Peyer's patch (tissue), 4 donors: ENCODE measurements around a stretch of chr5.

DNA sequence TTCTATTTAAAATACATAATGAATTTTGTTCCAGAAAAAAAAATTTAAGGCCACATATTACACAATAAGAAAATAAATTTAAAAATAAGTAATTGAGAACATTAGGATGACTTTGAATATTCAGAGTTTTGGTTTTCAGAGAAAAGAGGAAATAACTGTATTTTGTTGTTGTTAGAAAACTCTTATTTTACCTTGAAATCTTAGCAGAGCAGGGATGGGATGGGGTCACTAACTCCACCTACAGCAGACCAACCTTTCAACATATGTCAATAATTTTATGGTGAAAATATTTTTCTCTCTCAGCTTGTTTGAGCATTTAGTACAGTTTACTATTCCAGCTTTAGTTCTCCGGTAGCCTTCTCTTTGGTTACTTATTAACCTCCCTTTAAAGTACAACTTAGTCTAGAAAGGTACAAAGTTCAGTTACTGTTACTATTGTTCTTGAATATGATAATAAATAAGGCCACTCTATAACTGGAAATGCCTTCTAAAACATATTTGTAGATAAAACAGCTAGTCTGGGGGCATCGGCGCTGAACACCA, 233.4 kb downstream of the PCSK1 start:
- PRO-cap = no peak
- RAMPAGE, long total RNA, 4 experiments = no peak in any of the 4 experiments

DNA sequence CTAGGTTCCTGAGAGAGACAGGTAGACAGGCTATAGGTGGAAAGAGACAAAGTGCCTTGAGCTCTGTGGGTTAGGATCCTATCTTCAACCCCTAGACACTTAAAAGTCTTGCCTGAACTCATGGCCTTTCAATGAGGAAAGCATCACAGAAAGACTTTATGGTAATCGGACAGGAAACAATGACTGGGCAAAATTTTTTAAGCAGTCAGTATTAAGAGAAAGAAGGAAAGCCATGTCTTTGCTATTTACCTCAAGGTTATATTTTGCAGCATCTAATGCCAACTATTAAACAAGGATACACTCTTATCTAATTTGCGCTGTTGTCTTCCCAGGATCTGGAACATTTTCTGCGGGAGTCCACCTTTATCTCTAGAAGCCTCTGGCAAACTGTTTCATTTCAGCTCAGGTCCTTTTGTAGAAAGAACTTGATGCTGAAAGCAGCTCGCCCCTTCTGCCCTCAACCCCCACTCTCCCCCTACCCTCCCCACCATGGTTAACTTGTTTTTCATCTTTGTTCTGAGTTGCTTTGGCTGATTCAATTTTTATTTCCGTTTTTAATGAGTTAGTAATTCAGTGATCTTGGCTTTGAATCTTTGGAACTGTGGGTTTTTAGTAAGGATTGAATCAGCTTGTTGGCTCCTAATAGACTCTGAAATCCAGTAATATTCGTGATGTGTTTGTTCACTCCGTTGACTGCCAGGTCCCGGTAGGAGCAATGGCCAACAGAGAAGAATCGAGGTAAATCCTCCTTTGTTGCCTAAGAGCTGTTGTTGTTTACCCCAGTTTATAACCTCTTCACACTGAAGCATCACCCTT, 93.0 kb downstream of the PCSK1 start:
- PRO-cap = no peak
- RAMPAGE, long total RNA, 4 experiments = no peak in any of the 4 experiments

DNA sequence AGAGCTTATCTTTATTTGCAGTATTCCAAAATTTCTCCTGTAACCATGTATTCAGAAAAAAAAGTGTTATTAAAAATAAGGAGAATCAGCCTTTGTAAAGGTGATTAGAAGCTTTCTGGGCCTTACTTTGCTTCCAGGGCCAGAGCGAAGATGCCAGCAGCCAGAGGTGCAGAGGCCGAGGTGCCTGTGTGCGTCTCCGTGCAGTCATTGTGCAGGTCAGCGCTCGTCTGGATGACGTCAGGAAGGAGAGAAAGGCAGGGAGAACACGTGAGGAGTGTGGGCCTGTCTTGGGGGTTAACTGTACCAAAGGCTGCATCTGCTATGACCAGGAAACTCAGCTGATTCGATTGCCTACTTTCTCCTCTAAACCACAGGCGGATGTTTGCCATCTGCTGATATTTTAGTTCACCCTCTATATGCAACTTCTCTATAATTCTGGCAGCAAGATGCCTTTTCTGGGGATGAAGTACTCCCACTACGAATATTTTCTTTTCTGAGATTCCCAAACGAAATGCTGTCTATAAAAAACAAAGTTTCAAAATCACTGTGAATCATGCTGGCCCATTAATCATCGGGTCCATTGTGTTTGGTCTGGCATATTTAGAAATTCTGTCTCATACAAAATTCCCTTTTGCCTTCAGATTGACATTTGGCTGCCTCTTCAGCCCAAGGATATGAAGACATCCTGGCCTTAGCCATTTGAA, 24.8 kb downstream of the PCSK1 start:
- PRO-cap = no peak
- RAMPAGE, long total RNA, 4 experiments = no peak in any of the 4 experiments

DNA sequence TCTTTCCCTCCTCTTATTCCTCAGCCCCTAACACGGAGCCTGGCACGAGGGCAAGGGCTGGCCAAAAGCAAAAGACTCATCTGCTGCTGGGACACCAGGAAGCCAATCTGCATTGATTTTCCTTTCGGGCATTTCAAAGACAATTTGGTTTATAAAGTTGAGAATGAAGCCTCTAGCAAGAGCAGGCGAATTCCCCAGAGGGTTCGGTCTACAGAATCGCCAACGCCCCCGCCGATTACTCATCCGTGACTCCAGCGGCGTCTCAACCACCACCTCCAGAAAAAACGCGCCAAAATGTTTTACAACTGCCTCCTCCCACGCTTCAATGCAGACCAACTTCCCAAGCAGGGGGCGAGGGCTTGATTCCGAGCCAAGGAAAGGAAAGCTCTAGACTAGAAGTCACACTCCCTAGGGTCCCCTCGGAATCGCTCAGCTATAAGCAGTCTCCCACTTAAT, 1.5 kb downstream of the PCSK1 start:
- PRO-cap = no peak
- RAMPAGE, long total RNA, 4 experiments = no peak in any of the 4 experiments

- PRO-cap = no peak
- RAMPAGE, long total RNA, 4 experiments = no peak in any of the 4 experiments
Measured at GRCh38 chr5:96584576-96585082, 77.5 kb upstream of the CAST start.

- PRO-cap = bidirectional peak, plus-strand start at chr5:96703470, minus-strand start at chr5:96703367; unidirectional peak, minus-strand start at chr5:96703853
- RAMPAGE, long total RNA, 4 experiments = no peak in any of the 4 experiments
Measured at GRCh38 chr5:96702956-96704010, 41.1 kb downstream of the CAST start.

DNA sequence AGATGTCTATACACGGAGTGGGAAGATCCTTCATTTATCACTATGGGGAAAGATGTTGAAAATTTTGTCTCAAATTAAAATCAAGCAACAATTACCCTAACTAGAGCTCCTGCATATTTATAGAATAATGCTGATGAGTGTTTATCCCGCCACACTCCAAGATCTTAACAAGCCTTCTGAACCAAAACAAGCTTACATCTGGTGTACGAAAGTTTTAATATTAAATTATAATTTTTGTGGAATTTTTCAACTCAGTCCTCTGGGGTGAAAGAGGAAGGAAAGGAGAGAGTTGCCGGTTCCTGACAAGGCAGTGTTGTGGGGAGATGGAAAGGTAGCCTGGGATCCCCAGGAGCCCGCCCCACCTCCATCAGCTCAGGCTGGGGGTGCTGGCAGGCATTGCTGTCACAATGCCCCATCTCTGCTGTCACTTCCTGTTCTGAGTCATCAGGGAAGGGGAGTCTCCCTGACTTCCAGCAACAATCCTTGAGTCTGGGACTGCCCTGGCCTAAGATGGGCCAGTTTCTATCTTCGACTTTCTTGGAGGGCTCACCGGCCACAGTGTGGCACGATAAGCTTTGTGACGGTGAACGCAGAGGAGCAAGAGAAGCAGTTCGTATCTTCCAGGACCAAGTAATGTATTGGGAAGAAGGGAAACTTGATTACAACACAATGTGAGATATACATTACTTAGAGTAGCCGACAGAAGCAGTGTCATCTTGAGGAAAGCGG, 64.5 kb downstream of the ERAP1 start:
- PRO-cap = no peak
- RAMPAGE, long total RNA, 4 experiments = no peak in any of the 4 experiments

GRCh38 chr5:96885632-96886481, 9.6 kb downstream of the ERAP2 start:
- PRO-cap = unidirectional peak, minus-strand start at chr5:96886107
- RAMPAGE, long total RNA, 4 experiments = no peak in any of the 4 experiments

DNA sequence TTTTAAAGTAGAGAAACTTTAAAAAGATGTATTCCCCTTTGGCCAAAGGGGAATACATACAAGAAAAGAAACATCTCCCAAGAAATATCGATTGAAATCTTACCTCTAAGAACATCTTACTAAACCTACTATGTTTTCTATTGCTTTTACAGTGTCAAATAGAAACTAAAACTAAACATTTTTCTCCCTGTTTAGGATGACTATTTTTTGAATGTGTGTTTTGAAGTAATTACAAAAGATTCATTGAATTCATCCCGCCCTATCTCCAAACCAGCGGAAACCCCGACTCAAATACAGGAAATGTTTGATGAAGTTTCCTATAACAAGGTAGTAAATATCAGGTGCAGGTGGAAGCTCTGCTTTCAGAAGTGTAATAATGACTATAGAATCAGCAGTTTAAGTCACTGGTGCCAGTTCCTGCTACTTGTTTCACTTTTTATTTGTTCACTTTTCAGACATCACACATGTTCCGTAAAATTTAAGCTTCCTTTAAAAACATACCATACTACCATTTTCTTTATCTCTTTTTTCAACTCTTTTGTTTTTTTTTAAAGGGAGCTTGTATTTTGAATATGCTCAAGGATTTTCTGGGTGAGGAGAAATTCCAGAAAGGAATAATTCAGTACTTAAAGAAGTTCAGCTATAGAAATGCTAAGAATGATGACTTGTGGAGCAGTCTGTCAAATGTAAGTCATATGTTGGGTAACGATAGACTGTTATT, 20.0 kb downstream of the ERAP2 start:
- PRO-cap = no peak
- RAMPAGE, long total RNA, 4 experiments = no peak in any of the 4 experiments

- PRO-cap = no peak
- RAMPAGE, long total RNA, 4 experiments = no peak in any of the 4 experiments
Measured at GRCh38 chr5:98309577-98310369, 463.7 kb upstream of the RGMB start.

GRCh38 chr5:98900313-98901627, 28.0 kb downstream of the CHD1 start:
- PRO-cap = no peak
- RAMPAGE, long total RNA, 4 experiments = start-site peak on the minus strand in 1 of 4 experiments, at chr5:98900943-98900955 at its widest, 17 reads per replicate

DNA sequence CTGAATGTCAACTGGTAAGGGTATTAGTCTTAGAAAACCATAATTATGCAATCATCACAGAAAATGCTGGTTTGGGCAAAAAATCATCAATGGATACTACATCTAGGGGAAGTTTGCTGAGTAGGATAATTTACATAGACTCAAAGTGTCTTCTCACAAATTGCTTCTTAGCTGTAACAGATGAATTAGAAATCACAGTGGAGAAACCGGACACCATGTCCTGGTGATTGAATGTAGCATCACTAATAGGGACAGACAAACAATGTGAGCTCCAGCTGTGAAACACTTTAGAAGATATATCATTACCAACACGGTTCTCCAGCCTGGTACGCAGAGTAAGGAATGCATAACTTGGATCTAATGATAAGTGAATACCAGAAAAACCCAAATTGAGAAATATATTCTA, 17.4 kb downstream of the CHD1 start:
- PRO-cap = no peak
- RAMPAGE, long total RNA, 4 experiments = no peak in any of the 4 experiments

DNA sequence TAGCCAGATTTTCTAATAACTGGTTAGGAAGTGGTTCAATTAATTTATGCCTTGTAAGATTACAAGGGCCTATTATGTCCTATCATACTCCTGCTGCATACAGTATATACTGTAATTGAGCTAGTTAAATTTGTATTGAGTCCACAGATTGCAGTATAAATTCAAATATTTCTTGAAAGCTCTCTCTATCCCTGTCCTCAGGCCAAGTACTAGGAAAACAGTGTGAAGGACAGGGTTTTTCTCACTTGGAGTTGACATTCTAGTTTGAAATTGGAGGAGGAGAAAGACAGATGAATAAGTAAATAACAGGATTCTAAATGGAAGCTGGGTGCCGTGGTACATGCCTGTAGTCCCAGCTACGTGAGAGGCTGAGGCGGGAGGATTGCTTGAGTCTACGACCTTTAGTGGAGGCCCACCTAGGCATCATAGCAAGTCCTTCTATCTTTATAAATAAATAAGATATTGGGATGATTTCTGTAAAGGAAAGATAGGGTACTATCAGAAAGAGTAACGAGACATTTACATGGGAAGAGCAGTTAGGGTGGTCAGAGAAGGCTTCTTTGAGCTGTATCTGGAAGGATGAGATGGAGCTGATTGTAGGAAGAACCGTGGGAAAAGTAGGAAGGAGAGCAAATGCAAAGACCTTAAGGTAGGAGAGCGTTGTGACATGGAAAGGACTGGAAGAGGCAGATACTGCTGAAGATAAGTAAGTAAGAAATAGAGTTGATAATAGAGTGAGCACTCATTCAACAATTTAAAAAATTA, 10.4 kb upstream of the CHD1 start:
- PRO-cap = no peak
- RAMPAGE, long total RNA, 4 experiments = no peak in any of the 4 experiments

DNA sequence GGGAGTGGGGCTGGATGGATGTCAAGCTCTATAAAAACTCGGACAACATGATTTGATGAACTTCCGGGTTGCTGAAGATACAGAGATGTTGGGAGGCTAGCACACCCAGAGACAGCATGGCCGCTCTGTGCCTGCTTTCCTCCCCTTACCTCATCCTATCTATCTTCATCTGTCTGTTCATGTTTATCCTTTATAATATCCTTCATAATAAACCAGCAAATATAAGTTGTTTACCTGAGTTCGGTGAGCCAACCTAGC, 18.7 kb upstream of the CHD1 start:
- PRO-cap = unidirectional peak, plus-strand start at position 82 of the sequence
- RAMPAGE, long total RNA, 4 experiments = no peak in any of the 4 experiments

DNA sequence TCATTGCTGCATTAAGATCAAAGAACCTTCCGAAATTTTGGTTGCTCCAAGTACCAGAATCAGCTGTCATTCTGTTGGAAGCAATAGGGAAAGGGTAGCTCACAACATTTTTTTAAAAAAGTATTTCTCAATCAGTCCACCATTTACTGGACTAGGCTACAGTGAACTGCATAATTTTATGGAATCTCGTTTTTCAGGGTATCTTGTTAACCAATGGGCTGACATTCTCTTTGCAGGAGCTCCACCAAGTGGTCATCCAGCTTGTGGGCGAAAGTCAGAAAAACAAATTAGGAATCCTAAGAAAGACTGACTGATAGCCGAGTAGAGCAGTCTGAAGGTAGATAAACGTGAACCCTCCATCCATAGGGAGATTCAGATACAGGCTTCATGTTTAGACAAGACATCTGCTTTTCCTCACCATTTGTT, 103.6 kb upstream of the CHD1 start:
- PRO-cap = no peak
- RAMPAGE, long total RNA, 4 experiments = no peak in any of the 4 experiments

- PRO-cap = no peak
- RAMPAGE, long total RNA, 4 experiments = no peak in any of the 4 experiments
Measured at GRCh38 chr5:99037799-99038291, 109.0 kb upstream of the CHD1 start.

DNA sequence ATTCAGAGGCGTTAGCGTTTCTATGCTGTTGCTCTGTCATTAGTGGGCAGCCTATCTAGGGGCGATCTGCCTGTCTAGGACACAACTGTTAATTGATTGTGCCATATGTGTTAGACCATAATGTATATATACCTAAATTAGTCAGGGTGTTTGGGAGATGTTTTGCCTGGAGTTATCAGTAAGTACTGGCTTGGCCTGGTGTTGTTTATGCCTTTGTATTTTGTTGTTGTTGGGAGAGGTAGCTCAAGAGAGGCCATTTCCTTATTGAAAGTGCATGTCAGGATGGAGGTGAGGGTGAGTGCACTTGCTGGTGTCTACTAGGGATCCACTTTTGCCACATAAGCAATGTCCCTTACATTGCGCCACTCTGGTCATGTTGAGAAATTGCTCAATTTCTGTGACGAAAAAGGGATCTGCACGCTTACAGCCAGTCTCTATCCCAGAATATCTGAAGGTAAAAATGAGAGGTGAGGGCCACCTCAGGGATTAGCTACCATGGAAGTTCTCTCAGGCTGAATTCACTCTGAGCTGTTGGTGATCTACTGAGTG, 123.2 kb downstream of the ST8SIA4 start:
- PRO-cap = no peak
- RAMPAGE, long total RNA, 4 experiments = no peak in any of the 4 experiments

DNA sequence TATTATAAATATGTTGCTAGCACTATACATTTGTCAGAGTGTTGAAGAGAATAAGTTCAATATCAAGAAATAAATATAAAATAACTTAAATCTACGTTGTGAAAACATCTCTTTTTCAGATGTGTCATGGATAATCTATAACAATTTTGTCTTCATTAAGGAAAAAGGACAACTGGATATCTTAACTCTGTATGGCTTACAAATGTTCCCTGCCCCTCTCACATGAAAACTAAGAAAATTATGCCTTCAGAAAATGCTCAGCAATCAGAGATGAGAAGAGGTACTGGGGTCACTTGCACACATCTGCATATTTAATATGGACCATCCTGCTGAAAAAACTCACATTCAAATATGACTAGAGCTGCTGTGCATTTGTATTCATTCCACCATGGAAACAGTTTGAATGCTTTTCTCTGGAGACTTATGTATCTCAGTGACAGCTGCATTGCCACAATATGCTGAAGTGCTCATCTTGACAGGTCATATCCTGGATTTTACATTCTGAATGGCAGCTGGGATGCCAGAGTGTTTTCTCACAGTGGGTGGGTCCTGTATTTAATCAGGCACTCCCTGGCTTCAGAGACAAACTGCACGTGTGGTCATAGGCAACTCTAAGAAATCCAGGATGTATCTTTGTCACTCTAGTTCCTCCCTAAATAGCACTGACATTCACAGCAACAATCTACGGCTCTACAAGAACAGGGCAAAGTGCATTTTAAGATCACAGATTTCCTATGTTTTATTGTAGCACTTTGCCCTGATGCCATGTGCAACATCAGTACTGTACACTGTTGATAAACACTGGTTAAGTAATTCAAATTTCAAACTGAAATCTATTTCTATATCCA, 75.7 kb downstream of the ST8SIA4 start:
- PRO-cap = no peak
- RAMPAGE, long total RNA, 4 experiments = no peak in any of the 4 experiments

- PRO-cap = no peak
- RAMPAGE, long total RNA, 4 experiments = no peak in any of the 4 experiments
Measured at GRCh38 chr5:100902329-100903012, 611 bp downstream of the ST8SIA4 start.

DNA sequence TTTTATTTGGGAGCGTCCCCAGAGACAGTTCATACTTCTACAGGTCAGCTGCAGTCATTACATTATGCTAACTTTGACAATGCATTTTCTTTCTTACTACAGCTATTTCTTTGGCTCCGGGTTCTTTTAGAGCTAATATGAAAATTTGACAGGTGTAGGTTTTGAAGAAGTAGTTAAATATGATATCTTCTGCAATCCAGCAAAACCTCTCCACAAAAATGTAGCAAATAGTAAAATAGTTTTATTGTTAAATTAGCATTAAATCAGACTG, 242.1 kb upstream of the ST8SIA4 start:
- PRO-cap = no peak
- RAMPAGE, long total RNA, 4 experiments = no peak in any of the 4 experiments